Measurements from ENCODE around the gene EMB.

- RRBS, 2 experiments, result no CpG with 5 or more reads among the region's 1 CpG
These were observed 45.7 kb upstream of the GHR start for GRCh38 chr5:42377556-42377986.

DNA sequence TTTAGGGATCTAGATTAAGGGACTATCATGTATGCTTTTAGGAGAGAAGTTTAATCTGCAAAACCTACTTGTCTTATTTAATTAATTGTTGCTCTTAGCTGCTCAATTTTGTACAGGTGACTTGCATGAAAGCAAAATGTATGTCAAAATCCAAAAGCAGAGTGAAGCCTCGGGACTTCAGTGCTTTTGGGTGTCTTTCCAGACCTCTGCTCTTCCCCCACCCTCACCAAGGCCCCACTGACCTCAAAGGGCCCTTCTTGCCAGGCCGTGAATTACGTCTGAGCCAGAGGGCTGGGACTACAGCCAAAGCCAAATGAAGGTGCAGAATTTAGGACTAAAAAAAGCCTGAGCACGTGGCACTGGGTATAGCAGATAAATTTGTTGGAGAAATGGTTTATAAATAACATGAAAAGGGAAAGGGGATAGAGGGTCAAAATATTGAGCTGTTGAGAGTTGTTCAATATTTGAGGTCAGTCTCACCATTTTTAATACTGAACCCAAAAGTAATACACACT, 163.3 kb downstream of the GHR start:
- RRBS, 2 experiments, result no CpG with 5 or more reads among the region's 4 CpGs

DNA sequence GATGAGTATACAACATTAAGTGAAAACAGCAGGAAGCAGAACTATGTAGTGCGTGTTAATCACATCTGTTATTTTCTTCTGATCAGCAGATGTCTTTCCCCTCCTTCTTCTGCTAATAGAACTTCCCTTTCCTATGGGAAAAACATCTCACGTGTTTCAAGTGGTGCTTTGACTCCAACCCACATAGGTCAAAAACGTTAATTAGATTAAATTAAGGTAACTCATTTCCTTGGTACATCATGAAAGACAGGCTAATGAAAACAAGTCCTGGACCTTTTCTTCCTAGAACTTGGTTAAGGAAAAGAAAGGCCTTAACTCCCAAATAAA, 70.1 kb upstream of the SELENOP start:
- RRBS, 2 experiments, result no CpG with 5 or more reads among the region's 3 CpGs

- RRBS, 2 experiments, result 93 to 96% methylated on average over 8 of the region's 57 CpGs
These were observed 88.8 kb downstream of the ANXA2R start for GRCh38 chr5:42951183-42951901.

DNA sequence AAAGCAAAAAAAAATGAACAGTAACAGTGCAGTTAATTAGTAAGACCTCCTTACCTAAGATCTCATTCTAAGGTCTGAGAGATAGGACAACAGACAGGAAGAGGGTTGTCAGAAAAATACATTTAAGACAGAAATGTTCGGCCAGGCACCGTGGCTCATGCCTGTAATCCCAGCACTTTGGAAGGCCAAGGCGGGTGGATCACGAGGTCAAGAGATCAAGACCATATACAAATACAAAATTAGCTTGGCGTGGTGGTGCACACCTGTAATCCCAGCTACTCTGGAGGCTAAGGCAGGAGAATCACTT, 77.8 kb downstream of the ANXA2R start:
- RRBS, 2 experiments, result no CpG with 5 or more reads among the region's 5 CpGs

- RRBS, 2 experiments, result no CpG with 5 or more reads among the region's 7 CpGs
These were observed 49.8 kb downstream of the ANXA2R start for GRCh38 chr5:42990390-42990738.

DNA sequence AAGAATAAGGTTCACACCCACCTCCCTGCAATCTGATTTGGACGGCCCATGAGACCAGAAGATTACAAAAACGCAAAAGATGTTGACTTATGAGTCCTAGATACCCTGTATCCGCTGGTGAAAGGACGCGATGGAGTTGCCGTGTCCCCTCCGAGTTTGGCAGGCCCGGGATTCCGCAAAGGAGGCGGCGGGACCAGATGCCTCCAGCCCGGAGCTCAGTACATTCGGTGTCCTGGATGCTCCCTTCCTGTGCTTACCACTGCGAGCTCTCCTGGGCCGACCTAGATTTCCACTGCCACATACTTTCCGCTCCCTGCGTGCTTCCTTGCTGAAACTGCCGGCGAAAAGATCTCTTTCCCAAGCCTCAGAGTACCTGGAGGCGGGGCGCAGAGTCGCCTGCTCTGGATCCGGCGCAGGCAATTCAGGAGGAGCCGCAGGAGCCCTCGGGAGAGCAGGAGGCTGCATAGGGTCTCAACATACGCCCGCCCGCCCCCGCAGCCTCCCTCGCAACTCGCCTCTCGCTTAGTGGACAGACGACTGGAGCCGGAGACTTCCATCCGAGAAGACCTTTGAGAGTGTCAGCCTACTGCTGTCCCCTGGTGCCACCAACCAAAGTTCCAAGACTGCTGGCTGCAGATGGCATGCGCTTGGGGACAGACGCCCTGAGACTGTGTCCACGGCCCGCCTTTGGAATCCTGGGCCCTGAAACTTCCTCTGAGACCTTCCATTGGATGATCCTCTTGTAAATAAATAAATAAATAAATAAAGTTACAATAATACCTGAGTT, 39.8 kb downstream of the ANXA2R start:
- RRBS, 2 experiments, result 96 to 97% methylated on average over 7 of the region's 40 CpGs

- RRBS, 2 experiments, result no CpG with 5 or more reads among the region's 19 CpGs
These were observed 20.1 kb downstream of the ANXA2R start for GRCh38 chr5:43019958-43020402.

GRCh38 chr5:43065348-43065768, 25.2 kb upstream of the ANXA2R start:
- RRBS, 2 experiments, result no CpG with 5 or more reads among the region's 15 CpGs

DNA sequence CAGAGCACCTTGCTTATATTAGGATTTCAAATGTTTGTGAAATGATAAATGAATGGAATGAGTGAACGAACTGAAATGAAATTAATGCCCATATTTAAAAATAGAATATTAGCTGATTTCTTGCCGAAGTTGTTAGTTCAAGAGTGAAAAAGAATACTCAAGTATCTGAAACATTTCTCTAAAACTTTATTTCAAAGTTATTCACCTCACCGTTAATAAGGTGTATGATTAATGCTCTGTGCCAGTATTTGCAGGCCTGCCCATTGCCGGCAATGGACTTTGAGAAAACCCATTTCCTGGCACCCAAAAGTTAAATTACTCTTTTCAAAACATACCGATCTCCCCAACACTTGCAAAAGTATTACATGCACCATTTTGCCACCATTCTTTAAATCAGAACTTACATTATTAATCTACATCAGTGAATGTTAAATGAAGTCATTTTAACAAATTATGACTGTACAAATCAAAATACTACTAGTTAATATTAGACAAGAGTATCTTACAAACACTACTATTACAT, 23.9 kb downstream of the HMGCS1 start:
- RRBS, 2 experiments, result no CpG with 5 or more reads among the region's 5 CpGs

DNA sequence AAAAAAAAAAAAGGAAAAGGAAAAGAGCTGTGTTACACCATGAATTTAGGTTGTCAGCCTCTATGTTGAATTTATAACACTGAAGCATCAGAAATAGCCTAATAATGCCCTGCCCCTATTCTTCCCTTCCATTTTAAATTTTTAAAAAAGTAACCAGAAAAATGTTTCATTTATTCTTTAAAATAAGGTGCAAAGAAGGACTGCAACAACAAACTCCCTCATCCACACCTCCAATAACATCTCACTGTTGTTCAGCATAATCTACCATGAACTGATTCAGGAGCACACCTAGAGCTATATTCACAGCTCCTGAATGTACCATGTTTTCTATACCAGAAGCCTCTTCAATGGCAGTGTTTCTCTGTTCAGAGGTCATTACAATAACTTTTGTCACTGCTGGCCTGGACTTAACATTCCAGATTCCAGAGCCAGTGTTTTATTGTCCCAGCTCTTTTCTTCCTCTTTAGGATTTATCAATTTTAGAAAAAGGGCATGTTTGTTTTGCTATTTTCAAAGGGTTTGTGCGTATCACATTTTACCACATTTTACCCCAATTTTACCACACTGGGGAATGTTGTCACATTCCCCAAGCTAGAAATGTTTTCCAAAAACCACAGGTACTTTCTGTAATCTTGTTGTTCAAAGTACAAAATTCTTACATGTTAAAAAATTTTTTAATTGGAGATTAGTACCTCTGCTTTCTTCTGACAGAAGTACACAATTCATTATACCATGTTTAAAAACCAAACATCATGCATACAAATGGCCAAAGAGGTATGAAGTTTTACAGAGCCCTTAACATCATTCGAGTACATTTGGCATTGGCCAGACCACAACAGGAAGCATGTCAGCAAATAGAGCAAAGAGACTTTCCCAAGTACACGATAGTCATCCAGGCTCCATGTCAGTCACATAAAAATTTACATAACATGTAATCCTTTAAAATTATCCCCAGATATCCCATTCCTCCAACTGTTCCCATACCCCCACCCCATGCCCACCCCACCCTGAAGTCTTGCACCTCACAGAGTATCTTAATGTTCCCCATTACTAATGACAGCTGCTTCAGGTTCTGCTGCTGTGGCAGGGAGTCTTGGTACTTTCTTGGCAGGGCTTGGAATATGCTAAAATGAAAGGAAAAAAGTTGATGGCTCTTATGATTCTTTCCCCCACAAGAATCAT, 22.7 kb downstream of the HMGCS1 start:
- RRBS, 2 experiments, result no CpG with 5 or more reads among the region's 3 CpGs

DNA sequence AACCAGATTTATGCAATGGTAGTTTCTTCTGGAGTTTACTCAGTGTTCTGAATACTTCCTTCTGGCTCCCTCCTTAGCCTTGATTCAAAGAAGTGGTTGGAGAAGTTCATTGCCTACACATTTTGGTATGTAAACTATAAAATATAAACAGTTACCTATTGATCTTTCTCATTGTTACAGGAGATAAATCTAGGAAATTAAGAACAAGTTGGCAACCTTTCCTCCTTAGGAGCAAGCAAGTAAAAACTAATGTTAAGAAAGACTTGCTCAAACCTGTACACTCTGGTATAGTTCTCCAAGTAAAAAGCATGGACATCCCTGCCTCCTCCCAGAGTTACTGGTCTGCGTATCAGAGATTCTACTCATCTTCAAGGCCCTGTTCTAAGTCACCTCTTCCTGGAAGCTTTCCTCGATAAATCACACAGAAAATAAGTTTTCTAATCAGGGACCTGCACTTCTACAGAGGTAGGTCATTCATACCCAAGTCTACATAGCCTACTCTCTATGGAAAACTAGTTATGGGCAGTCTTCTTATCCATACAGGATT, 3.2 kb downstream of the HMGCS1 start:
- RRBS, 2 experiments, result no CpG with 5 or more reads among the region's 2 CpGs

GRCh38 chr5:43411294-43411979, 754 bp downstream of the CCL28 start:
- RRBS, 2 experiments, result no CpG with 5 or more reads among the region's 4 CpGs

- RRBS, 2 experiments, result no CpG with 5 or more reads among the region's 3 CpGs
These were observed 10.0 kb upstream of the CCL28 start for GRCh38 chr5:43422197-43422678.

- RRBS, 2 experiments, result under 1 to 2% methylated on average over 18 to 22 of the region's 32 CpGs
These were observed 414 bp downstream of the TMEM267 start for GRCh38 chr5:43483152-43483749.

DNA sequence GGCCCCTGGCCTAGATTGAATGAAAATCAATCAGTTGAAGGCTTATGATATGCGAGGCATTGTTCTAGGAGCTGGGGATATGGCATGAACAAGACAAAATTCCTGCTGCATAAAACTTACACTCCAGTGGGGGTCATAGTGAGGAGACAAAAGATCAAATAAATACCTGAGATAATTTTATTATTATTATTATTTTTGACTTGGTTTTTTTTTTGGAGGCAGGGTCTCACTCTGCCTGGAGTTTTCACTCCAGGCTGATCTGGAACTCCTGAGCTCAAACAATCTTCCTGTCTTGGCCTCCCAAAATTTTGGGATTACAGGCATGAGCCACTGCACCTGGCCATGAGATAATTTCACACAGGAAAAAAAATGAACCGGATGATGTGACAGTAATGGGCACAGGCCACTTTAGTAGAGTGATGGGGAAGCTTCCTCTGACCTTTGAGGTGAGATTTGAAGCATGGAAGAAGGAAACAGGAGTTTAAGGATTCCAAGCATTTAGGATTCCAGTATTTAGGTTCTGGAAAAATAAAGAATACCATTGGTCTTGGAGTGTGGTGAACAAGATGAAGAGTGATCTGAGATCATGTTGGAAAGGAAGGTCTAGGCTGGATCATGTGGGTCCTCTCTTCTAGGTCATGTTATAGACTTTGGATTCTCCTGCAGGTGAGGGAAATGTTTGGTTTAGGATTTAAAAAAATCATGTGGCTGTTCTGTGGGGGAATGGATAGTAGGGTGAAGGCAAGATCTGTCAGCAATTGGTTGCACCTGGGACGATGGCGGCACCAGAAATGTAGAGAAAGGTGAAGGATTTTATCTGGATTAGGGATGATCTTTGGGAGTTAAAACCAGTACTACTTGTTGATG, 18.6 kb downstream of the NNT start:
- RRBS, 2 experiments, result no CpG with 5 or more reads among the region's 4 CpGs

DNA sequence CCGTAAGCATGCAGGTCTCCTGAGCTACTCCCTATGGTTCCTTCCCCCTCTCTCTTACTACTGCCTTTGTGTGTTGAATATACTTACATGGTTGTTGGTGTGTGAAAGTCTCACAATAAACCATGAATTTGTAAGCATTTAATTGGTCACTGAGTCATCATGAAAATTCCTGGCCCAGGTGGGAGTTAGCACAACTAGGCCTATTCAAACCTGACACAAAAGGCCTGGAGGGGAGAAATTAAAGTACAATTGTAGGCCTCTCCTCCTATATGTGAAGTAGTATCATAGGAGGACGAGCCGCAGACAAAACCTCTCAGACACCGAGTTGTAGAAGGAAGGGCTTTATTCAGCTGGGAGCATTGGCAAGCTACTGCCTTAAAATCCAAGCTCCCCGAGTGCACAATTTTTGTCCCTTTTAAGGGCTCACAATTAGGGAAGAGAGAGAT, 397.0 kb downstream of the MRPS30 start:
- RRBS, 2 experiments, result no CpG with 5 or more reads among the region's 5 CpGs

DNA sequence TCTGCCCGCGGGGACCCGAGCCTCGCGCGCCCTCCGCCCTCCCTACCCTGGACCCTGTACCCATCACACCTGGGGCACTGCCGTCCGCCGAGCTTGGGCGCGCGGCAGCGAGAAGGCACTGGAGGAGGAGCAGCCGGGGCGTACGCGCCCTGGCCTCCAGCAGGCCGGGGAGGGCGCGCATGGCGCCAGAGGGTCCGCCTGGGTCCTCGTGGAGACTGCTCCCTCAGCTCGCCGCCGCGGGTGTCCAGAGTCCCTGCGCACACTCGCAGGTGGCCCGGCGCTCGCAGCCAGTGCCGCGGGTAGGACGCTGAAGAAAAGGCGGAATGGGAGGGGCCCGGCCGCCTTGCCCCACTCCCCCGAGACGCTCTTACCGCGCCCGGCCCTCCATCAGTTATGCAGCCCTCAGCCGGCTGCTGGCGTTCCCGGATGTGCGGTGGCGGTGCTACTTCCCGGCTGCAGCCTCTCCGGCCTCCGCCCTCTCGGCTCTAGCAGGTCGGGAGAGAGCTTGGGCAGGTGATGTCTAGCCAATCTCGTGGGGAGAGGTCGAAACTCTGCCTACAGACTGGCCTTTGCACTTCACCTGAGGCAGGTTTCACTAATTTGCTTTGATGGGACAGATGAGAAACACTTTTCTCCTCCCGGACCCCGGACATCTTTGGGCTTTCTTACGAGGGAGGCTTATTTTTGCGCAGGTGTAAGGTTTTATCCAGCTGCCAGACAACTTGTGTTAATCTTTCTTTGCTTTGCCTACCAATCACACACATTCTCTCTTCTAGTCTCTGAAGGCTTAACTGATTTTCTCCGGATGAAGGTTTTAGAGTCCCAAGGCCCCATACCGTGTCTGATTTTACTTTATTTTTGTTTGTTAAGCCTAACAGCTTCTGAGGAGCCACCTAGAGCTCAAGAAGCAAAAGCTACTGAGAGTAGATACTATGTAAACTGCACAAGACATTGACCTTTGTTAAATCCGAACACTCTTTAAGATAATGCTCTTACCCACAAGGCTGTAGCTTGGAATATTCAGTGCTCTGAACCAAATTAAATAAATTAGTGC, at the start of gene EMB:
EMB (minus strand) TSS at position 318 of the 1,054 bp plus-strand sequence.
- RRBS, 2 experiments, result 3% methylated on average over 10 of the region's 63 CpGs

- RRBS, 2 experiments, result no CpG with 5 or more reads among the region's 5 CpGs
These were observed 208.3 kb downstream of the PARP8 start for GRCh38 chr5:50874552-50875374.

DNA sequence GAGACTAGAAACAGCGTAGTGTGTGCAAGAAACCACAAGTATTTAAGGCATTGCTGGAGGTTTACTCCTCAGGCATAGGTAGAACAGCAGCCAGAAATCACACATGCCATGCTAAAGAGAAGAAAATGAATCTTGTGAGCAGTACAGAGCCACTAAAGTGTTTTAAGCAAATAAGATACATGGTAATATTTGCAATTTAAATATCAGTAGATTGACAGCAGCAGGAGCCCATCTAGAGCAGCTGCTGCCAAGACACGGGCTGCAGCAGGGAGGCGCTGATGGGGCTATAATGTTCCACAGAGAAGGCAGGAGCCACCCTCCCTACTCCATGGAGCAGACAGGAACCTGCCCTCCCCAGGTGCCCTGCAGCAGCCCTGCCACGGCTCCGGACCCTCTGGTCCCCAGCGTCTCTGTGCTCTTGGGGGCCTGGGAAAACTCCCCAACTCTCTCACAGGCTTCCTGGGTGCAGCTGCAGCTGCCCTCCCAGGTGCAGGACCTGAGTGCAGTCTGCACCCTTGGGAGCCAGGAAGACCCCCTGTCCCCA, 224.1 kb upstream of the ISL1 start:
- RRBS, 2 experiments, result no CpG with 5 or more reads among the region's 6 CpGs

All from LNCaP clone FGC (cell line).